Thoracic aorta (tissue), 1 donor: ENCODE measurements around the gene CNOT1.

- RAMPAGE, long total RNA, result no peak
Observed at GRCh38 chr16:57787676-57788403, 14.5 kb downstream of the KIFC3 start.

GRCh38 chr16:57802888-57803182, 544 bp upstream of the KIFC3 start:
- RAMPAGE, long total RNA, result no peak

DNA sequence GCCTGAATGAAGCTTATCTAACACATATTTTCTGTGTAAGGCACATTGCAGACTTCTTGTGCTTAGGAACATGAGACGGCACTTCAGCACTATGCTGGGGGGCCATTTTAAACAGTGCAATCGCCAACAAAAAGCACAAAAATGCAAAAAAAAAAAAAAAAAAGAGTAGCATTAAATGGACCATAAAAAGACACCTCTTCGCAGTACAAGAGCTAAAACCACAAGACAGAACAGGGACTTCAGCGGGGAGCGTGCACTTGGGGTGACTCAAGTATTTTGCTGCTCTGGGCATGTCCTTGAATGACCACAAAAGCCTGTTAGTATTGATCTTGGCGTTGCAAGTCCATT, 79.0 kb downstream of the CNGB1 start:
- RAMPAGE, long total RNA, result no peak

DNA sequence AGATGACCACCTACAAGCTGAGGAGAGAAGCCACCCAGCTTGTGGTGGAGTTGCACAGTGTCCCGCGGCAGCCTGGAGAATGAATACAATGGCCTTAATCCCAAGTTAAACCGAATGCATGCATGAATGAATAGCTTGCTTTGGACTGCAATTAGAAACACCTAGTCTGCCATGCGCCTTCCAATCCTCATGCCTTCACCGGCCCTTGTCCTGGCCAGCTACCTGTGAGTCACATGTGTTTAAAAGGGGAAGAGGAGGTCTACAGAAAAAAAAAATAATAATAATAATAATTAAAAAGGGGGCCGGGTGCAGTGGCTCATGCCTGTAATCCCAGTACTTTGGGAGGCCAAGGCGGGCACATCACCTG, 71.9 kb downstream of the CNGB1 start:
- RAMPAGE, long total RNA, result no peak

GRCh38 chr16:57949757-57949956, 21.3 kb downstream of the CNGB1 start:
- RAMPAGE, long total RNA, result no peak

GRCh38 chr16:57999876-58000531, 468 bp downstream of the ZNF319 start:
- RAMPAGE, long total RNA, result no peak

DNA sequence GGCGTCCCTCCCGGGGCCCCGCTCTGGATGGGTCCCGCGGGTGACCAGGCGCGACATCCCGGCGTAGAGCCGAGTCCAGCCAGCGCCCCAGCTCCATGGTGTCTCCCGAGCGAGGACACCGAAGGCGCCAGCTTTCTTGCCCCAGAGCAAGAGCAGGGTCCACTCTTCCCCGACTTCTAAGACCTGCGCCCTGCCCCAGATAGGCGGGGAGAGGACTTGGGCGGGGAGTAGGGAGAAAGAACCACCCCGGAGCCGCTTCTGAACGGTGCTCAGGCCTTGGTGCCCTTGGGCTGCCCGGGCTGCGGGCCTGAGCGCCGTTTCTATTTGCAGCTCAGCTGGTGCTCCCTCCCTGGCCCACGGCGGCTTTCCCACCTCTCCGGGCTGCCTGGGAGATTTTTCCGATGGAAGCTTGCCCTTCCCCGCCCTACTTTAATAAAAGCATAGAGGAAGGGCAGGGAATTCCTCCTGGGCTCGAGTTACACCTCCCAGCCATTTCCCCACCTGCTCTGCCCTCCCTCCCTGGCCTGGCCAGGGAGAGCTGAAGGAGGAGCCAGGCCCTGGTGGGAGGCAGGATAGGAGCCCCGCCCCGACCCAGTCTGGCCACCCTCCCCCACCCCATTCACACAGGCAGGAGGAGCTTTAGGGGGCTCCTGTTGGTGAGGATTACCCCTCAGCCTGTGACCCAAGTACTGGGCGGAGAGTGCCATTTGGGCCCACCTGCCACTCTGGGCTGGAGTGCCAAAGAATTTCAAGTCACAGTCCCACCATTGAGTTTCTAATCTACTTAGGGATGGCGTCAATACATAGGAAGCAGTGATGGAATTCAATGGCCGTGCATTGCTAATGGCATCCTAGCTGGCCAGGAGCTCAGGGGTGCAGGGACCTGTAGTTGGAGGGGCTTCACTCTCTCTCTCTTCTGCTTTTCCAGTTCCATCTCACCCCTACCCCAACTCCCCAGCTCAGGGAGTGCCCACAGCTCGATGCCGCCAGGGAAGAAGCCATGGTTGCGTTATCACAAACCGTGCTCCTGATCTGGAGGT, 2.0 kb downstream of the MMP15 start:
- RAMPAGE, long total RNA, result no peak

- RAMPAGE, long total RNA, result no peak
Observed at GRCh38 chr16:58114627-58115375, 14.4 kb downstream of the CFAP20 start.

GRCh38 chr16:58222471-58223166, 24.7 kb upstream of the CSNK2A2 start:
- RAMPAGE, long total RNA, result no peak

DNA sequence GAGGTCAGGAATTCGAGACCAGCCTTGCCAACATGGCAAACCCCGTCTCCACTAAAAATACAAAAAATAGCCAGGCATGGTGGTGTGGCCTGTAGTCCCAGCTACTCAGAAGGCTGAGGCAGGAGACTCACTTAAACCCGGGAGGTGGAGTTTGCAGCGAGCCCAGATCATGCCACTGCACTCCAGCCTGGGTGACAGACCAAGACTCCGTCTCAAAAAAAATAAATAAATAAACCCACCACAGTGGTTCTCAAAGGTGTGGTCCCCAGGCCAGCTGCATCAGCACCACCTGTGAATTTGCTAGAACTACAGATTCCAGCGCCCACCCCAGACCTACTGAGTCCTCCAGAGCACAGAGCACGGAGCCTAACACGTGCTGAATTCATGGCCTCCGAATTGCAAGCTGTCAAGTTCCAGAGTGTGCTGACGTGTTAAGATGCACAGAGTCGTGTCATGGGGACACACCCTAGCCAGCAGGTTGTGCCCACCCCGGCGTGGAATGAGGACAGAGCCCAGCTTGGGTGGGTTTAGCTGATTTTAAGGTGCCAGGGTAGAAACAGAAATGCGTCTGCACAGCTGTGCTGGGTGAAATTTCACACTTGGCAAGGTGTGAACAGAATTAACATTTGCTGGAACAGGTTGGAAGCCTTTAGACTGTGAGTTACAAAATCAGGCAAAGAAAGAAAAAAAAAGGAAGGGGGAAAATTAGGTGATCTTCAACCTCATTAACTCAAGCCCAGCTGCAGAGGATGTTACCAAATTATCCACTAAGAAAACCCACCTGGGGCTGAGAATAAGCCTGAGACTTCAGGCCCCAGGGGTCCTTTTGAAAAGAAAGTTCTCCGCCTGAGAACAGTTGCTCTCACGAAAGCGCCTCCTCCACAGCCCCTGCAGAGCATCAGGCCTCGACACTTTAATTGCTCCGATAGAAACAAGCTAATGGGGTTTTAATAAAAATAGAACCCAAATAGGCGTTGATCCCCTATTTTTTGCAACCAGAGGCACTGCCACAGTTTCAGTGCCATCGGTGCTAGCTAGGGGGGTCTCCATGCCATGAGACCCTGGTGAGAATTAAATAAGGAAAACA, 27.1 kb downstream of the GINS3 start:
- RAMPAGE, long total RNA, result no peak

DNA sequence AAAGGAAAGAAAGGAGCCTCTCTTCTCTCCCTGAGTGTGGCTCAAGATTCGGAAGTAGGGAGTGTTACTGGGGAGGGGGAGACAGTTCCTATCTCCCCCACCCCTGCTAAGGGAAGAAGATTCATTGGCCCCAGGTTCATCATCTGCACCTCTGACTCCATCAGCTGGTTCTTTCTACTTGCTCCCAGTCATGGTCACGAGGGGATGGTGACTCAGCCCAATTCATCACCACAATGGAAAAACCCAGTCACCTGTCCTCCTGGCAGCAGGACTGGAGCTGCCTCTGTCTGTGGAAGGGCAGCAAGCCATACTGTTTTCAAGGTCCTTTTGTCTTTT, 40.6 kb upstream of the NDRG4 start:
- RAMPAGE, long total RNA, result no peak

DNA sequence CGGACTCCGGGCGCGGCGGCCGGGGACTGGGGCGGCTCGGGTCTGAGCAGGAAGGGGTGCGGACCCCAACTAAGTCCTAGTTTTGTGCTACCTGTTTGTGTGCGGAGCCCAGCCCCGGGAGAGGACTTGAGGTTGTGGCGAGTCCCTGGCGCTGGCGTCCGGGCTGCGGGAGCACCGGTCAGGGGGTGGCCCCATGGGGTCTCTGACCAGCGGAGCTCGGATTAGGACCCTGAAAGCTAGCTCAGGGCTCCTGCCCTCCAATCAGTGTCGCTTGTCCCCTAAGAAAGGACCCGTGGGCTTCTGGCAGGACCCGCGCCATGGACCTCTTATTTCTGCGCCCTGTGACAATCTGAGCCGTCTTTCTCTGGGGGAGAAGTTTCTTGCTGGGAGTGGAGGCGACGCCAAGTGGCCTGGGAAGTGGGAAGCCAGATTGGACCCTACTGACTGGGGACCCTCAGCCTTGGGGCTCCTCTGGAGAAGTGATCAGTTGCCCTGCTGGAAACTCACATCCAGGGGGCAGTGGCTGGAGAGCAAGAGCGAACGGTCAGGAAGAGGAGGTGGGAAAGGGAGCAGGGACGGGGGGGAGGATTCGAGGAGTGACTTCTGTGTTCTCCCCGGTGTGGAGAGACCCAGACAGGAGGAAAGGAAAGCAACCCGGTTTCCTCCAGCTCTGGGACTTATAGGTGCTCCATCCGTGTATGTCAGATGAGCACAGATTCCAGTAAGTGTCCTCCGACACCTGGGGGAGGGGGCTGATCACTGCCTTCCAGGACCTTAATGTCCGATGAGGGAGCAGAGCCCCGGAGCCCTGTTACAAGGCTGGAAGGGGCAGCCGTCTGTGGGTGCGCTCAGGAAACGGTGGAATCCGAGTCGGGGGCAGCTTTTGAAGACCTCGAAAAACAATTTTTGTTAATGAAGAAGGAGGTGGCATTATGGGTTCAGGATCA, 35.2 kb upstream of the NDRG4 start:
- RAMPAGE, long total RNA, result no peak

GRCh38 chr16:58515658-58516405, 515 bp downstream of the SETD6 start:
- RAMPAGE, long total RNA, result no peak

- RAMPAGE, long total RNA, result no peak
Observed at GRCh38 chr16:58551511-58551900, 36.2 kb downstream of the SETD6 start.

DNA sequence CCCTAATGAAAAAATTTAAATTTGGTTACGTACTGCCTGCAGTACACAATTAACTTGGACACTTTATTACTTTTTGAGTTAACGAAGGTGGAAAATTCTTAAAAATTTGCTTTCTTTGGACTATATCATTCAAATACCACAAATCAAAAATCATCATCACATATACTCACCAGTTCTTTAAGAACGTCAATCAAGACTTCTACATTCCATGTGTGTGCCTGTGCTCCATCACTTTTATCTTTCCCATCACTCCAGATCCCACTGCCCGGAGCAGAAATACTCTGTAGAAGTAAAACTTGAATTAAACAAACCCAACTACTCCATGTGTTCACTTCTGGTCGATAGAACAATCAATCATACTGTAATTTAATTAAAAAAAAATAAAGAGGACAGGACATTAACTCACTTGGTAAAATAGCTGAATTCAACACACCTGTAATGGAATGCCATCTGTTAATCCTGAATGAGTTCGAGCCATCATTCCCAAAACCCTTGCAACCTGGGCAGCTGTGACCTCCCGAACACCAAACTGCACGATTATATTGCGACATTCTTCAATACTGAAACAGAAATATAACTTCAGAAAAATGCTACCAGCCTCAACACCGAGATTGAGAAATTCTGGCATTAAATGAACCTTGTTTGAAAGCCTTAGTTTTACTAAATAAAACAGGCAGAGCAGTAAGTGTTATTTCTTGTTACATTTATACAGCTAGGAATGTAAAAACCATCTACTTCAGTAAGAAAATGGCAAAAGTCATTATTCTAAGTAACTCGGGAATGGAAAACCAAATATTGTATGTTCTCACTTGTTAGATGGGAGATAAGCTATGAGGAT, 46.8 kb downstream of the CNOT1 start:
- RAMPAGE, long total RNA, result no peak

DNA sequence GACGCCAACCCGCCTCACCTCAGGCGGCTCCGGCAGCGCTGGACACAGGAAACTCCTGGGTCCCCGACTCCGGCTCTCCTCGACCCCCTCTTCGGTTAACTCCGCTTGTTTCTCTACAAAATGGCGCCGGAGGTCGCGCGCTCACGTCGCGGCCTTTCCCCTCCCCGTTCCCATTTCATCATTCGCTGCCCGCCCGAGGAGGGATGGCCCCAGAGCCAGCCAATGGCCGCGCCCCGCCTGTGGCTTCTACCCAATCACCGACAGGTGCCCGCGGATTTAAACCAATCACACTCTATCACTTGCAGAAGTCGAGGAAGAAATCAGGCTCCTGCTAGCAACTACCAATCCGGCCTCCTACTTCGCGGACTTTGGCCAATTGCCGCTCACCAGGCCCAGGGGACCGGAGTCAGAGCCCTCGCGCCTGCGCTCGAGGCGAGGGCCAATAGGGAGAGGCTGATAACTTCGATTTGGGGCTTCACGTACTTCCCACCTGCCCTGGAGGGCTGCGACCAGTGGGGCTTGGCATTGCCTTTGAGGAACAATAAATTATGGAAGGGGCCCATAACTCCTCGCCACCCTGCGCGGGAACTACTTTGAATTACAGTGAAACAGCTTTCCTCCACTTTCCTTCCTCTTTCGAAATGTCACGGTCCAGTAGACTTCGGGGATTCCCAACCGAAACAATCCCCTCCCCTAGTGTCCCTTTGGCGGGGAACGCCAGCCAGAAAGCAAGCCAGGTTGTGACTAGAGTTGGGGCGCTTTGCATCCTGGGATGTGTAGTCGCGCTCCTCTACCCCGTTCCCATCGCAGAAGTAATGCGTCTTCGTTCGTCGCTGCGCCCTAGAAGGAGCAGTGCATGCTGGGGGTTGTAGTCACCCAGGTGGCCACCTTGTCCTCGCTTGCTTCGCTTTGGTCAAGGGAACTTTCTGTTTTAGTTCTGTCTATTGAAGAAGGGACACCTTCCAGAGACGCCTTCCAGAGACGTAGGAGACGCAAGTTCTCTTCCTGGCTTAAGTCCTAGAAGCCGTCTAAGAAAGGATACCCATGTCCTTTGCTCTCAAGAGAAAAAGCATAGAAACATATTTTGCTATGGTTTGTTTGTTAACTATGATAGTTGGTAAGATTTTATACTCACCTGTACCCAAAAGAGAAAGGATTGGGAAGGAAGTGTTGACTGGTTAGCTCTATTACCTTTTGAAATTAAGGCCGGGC, at the start of gene CNOT1:
TSS of gene CNOT1 (minus strand) at position 117 of the 1,212 bp plus-strand sequence.
- RAMPAGE, long total RNA, result start-site peak on the minus strand centred at position 121 of the sequence, 67 bp wide, 289 reads

- RAMPAGE, long total RNA, result no peak
Observed at GRCh38 chr16:58730768-58731080, 3.4 kb downstream of the GOT2 start.

DNA sequence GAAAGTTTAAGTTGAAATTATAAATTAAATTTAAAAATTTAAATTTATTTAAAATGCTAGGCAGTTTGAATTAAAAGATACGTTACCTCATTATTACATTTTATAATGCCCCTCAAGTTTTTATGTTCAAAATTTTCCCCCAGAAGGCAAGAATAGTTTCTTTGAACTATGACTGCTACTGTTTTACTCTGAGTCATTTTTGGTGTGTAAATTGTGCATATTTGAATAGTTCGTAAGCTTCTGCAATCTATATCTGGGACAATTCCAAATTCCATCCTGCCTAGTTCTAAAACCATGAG, 839.7 kb upstream of the GOT2 start:
- RAMPAGE, long total RNA, result no peak

GRCh38 chr16:61872752-61873224, 163.4 kb downstream of the CDH8 start:
- RAMPAGE, long total RNA, result no peak

- RAMPAGE, long total RNA, result no peak
Observed at GRCh38 chr16:61918031-61919071, 117.9 kb downstream of the CDH8 start.